HCT116 (cell line): ENCODE measurements around the genes ANKRD27, LRP3 and CHST8.

- RRBS: no CpG with 5 or more reads among the region's 9 CpGs
These were observed 768.0 kb downstream of the UQCRFS1 start for GRCh38 chr19:28444769-28445600.

- RRBS: no CpG with 5 or more reads among the region's 10 CpGs
These were observed 328.1 kb downstream of the UQCRFS1 start for GRCh38 chr19:28884765-28885348.

- RRBS: 86% methylated on average over 1 of the region's 16 CpGs
These were observed 1.6 kb downstream of the PLEKHF1 start for GRCh38 chr19:29666797-29667401.

- RRBS: no CpG with 5 or more reads among the region's 8 CpGs
These were observed 2.7 kb downstream of the PLEKHF1 start for GRCh38 chr19:29667782-29668592.

GRCh38 chr19:29704774-29705298, 10.2 kb downstream of the C19orf12 start:
- RRBS: no CpG with 5 or more reads among the region's 6 CpGs

- RRBS: no CpG with 5 or more reads among the region's 14 CpGs
These were observed 175.7 kb downstream of the ZNF536 start for GRCh38 chr19:30547848-30548317.

GRCh38 chr19:30718892-30719247, 346.7 kb downstream of the ZNF536 start:
- RRBS: no CpG with 5 or more reads among the region's 2 CpGs

- RRBS: 1% methylated on average over 22 of the region's 45 CpGs
These were observed 674 bp downstream of the ZNF507 start for GRCh38 chr19:32345761-32346806.

GRCh38 chr19:32354419-32354939, 9.1 kb downstream of the ZNF507 start:
- RRBS: no CpG with 5 or more reads among the region's 16 CpGs

GRCh38 chr19:32674216-32675308, at the start of gene ANKRD27:
Gene ANKRD27 (minus strand): TSS chr19:32675180.
- RRBS: 2% methylated on average over 47 of the region's 104 CpGs

DNA sequence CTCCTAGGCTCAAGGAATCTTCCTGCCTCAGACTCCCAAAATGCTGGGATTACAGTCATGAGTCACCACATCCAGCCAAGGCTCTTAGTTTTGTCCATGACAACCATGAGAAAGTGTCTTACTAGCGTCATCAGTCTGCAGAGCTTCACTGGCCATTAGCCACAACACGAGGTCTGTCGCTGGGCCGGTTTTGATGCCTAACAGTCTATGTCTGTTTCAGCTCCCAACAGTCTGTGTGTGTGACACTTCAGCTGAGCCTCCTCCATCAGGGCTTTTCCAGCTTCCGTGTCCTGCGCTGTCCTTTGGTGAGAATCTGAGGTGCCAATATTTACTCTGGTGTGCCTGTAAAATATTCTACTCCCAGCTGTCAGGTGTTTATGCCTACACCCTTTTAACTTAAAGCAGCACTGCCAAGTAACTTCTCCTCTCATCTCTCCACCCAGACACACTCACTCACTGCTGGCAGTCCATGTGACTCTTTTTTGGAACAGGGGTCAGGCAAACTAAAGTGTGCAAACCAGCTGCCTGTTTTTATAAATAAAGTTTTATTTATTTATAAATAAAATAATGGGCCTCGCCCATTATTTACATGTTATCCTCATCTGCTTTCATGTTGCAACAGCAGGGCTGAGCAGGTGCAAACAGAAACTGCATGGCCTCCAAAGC, 47.4 kb downstream of the CEP89 start:
- RRBS: no CpG with 5 or more reads among the region's 7 CpGs

DNA sequence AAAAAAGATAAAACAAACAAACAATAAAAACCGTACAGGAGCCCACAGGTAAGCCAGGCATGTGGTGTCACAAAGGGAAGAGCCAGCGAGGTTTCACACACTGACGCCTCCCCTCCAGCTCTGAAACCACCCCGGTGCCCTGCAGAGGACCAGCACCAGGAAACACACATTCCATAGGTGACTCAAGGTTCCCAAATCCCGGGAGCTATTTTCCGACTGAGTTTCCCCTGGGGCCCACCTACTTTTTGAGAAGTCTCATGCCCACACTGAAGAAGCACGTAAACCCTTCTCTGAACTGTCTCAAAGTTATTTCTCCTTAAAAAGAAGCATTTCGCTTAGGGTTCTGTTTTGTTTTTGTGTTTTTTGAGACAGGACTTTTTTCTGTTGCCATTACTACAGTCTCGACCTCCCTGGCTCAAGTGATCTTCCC, 40.2 kb downstream of the RHPN2 start:
- RRBS: 87% methylated on average over 1 of the region's 9 CpGs

GRCh38 chr19:33052107-33052787, 12.4 kb downstream of the RHPN2 start:
- RRBS: no CpG with 5 or more reads among the region's 4 CpGs

- RRBS: 1% methylated on average over 49 of the region's 147 CpGs
These were observed at the start of gene LRP3 for GRCh38 chr19:33193735-33194918. Gene LRP3 (plus strand): TSS chr19:33194330.

DNA sequence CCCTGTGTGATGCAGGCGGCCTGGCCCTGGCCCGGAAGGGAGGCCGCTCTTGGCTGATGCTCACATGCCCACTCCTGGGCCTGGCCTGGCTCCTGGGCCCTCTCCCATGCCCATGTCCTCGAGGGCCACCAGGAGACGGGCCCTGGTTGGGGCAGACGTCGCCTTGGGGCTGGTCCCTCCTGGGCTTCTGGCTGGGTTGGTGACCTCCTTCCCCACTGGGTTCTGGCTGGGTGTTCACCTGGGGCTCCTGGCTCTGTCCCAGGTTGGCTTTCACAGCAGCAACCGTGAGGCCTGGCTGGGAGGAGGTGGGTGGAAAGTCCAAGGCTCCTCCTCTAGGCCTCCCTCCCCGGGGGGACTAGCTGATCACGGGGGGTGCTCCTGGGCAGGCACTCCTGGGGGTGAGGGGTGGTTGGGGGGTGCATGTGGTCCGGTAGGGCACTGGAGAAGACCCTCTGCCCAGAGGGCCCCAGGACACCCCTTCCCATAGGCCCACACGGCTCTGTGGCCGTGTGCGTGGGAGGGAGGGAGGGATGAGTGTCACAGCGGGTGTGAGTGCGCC, 15.5 kb upstream of the SLC7A10 start:
- RRBS: 13% methylated on average over 3 of the region's 16 CpGs

GRCh38 chr19:33301294-33301935, 919 bp downstream of the CEBPA start:
- RRBS: 69% methylated on average over 9 of the region's 81 CpGs

GRCh38 chr19:33332132-33332728, 29.9 kb upstream of the CEBPA start:
- RRBS: no CpG with 5 or more reads among the region's 7 CpGs

GRCh38 chr19:33394380-33394871, 20.9 kb downstream of the CEBPG start:
- RRBS: 75% methylated on average over 5 of the region's 14 CpGs

- RRBS: 89% methylated on average over 87 of the region's 140 CpGs
These were observed at the start of gene CHST8 for GRCh38 chr19:33621394-33622425. Gene CHST8 (plus strand): TSS chr19:33621953.

GRCh38 chr19:33798761-33799270, 2.1 kb downstream of the KCTD15 start:
- RRBS: no CpG with 5 or more reads among the region's 7 CpGs